ENCODE data around the gene PML.

DNA sequence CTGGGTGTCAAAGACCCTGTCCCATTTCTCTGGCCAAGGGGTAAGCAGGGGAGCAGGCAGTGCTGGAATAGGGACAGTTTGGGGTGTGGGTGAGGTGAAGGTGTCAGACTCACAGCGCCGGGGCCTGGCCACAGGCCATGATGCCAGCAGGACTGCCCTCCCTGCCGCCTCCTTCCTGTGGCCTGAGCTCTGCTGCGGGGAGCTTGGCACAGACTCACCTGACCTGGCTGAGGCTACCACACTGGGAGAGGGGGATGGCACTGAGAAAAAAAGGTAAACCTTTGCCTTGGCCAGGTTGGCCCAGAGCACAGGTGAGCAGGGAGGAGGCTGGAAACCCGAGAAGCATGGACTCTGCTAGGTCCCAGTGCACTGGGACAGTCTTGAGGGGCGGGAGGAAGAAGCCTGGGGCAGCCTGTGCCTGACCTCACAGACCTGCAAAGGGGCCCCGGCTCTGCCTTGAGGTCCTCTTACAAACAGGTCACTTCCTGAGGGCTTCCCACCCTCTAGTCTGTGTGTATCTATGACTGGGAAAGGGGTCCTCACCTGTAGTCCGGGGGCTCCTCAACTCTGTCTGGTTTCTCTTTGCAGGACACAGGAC is 28.2 kb downstream of the GRAMD2A start:
- PRO-cap = no peak

GRCh38 chr15:72209449-72210126 is 12.0 kb upstream of the GRAMD2A start:
- PRO-cap = no peak

DNA sequence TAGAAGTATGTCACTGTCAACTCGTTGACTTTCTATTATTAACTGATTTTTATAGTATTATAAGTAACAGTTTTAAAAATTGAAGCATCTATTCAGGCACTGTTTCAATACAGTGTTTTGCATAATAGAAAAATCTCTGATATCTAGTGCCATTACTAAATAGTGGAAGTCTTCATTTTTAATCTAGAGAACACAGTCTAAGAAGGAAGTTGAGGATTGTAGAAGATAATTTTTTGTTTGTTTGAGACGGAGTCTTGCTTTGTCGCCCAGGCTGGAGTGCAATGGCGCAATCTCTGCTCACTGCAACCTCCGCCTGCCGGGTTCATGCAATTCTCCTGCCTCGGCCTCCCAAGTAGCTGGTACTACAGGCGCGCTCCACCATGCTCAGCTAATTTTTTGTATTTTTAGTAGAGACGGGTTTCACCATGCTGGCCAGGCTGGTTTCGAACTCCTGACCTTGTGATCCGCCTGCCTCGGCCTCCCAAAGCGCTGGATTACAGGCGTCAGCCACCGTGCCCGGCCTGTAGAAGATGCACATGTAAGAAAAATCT is 2.1 kb downstream of the ARIH1 start:
- PRO-cap = no peak

DNA sequence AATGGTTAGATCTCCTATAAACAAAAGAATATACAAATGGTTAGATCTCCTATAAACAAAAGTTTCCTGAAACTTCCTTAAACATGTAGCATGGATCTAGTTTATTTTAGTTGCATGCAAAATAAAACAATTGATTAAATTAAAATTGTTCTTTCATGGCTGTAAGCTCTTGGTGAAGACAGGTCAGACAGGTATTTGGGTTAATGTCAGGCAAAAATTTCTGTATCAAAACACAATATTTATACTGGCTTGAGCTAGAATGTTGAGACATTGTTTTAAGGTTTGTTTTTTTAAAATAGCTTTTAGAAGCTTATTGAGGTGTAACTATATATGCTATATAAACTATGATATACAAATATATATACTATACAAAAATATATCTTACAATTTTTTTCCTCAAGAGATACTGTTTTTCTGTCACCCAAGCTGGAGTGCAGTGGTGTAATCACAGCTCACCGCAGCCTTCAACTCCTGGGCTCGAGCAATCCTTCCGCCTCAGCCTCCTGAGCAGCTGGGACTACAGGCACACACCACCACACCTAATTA is 21.5 kb downstream of the ARIH1 start:
- PRO-cap = no peak

DNA sequence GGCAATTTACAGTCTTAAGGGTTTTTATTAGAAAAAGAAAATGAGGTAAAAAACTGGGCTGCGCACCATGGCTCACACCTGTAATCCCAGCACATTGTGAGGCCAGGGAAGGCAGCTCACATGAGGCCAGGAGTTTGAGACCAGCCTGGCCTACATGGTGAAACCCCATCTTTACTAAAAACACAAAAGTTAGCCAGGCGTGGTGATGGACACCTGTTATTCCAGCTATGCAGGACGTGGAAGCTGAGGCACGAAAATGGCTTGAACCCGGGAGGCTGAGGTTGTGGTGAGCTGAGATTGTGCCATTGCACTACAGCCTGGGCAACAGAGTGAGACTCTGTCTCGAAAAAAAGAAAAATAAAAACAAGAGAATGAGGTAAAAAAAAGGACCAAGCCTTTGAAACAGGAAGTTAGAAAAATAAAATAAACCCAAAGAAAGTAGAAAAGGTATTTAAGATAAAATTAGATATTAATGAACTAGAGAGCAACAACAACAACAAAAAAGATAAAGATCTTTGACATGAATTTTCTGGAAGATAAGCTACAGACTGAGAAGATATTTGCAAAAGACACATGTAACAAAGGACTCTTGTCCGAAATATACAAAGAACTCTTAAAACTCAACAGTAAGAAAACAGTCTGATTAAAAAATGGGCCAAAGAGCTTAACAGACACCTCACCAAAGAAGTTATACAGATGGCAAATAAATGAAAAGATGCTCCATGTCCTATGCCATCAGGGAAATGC is 48.2 kb downstream of the ARIH1 start:
- PRO-cap = no peak

DNA sequence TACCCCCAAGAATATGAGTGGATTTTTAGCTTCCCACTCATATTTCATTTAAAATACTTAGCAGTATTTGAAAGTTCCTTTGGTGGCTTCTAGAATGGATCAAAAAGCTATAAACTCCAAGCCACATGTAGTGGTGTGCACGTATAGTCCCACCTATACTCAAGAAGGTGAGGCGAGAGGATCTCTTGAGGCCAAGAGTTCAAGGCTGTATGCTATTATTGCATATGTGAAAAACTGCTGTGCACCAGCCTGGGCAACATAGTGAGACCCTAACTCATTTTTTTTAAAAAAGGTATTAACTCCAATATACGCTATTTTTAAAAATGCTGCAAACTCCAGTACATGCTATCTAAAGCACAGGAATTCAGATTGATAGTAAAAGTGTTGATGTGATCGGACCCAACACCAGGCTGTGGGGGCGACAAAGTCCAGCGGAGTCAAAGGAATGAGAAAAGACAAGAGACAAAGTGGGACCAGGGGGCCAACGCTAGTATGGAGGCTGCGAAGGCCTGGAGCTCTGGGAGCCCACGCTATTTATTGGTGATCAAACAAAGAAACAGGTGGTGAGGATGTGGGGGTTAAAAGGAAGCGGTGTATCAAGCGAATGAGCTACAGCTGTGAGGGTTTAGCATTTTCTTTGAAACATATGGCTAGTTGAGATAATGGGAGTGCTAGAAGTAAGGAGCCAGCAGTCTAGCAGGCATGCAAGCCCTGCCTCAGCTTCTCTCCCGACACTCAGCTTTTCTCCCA is 66.6 kb downstream of the ARIH1 start:
- PRO-cap = no peak

GRCh38 chr15:72548044-72548499 is 73.9 kb downstream of the ARIH1 start:
- PRO-cap = no peak

- PRO-cap = no peak
These were observed 77.2 kb upstream of the GOLGA6B start for GRCh38 chr15:72577125-72577924.

- PRO-cap = no peak
These were observed 129.4 kb downstream of the NEO1 start for GRCh38 chr15:73181453-73182355.

DNA sequence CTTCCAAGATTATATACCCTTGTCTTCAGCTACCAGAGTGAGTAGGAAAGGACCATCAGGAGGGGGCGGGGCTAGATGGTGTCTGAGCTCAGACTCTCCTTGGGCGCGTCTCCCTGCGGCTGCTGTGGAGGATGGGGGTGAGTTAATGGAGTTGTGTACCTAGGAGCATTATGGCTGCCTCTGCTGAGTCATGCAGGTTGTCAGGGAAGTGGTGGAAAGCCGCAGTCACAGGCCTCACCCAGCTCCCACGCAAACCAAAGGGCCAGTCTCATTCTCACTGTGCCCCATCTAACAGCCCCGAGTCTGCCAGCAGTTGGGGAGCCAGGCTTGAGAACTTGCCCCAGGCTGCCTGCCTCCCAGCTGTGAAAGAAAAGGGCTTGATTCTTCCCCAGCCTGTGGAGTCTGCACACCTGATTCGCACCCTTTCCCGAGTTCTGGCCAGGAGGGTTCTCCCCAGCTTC is 143.4 kb downstream of the HCN4 start:
- PRO-cap = unidirectional peak, plus-strand start at position 312 of the sequence

DNA sequence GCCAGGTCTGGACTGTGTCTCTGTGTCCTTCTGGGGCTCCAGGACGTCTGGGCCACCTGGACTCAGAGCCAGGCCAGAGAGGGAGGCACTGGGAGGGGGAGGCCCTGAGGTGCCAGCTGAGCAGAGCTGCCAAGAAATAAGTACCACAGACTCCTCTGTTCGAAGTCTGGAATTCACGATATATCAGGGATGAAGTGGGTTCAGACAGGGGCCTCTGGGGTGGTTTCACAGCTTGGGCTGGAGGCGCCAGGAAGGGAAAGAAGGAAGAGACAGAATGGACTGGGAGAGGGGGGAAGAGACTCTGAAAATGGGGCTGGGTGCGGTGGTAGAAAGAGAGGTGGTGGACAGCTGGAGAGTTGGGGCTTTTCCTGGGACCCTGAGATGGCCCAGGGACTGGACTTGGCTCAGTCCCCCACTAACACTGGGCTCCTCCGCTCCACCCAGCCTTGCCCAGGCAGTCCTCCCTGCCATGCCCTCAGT is 6.1 kb upstream of the HCN4 start:
- PRO-cap = no peak

DNA sequence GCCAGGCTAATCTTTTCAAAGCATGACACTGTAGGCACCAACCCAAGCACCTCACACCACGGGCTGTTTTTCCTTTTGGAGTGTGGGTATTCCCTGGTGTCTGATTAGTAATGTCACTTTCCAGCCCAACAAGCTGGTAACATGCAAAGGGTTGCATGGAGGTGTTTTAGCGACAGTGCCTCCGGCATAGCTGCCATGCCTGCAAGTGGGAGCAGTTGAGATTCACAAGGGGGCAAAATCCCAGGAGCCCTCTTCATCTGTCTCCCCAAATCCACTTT is 68.3 kb downstream of the NPTN start:
- PRO-cap = no peak

GRCh38 chr15:73685569-73686254 is 1.5 kb downstream of the CD276 start:
- PRO-cap = no peak

- PRO-cap = bidirectional peak, plus-strand start at chr15:73686972, minus-strand start at chr15:73686804
These were observed 2.5 kb downstream of the CD276 start for GRCh38 chr15:73686736-73687056.

GRCh38 chr15:73691174-73691959 is 7.2 kb downstream of the CD276 start:
- PRO-cap = no peak

- PRO-cap = no peak
These were observed 47.6 kb upstream of the INSYN1 start for GRCh38 chr15:73800508-73801416.

- PRO-cap = bidirectional peak, plus-strand start at chr15:73994791, minus-strand start at chr15:73994602
These were observed at the start of gene PML for GRCh38 chr15:73994208-73995203. Gene PML (plus strand): TSS chr15:73994716.

GRCh38 chr15:74007700-74008342 is 13.3 kb downstream of the PML start:
- PRO-cap = no peak

- PRO-cap = bidirectional peak, plus-strand start at chr15:74100308, minus-strand start at chr15:74100235
These were observed 17.7 kb upstream of the GOLGA6A start for GRCh38 chr15:74099968-74100627.

- PRO-cap = no peak
These were observed 4.0 kb downstream of the CCDC33 start for GRCh38 chr15:74239988-74240706.

Data from vermiform appendix (tissue), 1 donor.